Testis (tissue), 5 donors: ENCODE data around the gene S100P.

GRCh38 chr4:3467171-3467514 is 4.0 kb downstream of the DOK7 start:
- PRO-cap, 3 experiments: no peak in any of the 3 experiments
- RAMPAGE, long total RNA, 2 experiments: no peak in any of the 2 experiments
- RRBS: 64% methylated on average over 9 of the region's 14 CpGs

GRCh38 chr4:3486779-3487339 is 23.8 kb downstream of the DOK7 start:
- PRO-cap, 3 experiments: no peak in any of the 3 experiments
- RAMPAGE, long total RNA, 2 experiments: no peak in any of the 2 experiments
- RRBS: 75% methylated on average over 2 of the region's 14 CpGs

DNA sequence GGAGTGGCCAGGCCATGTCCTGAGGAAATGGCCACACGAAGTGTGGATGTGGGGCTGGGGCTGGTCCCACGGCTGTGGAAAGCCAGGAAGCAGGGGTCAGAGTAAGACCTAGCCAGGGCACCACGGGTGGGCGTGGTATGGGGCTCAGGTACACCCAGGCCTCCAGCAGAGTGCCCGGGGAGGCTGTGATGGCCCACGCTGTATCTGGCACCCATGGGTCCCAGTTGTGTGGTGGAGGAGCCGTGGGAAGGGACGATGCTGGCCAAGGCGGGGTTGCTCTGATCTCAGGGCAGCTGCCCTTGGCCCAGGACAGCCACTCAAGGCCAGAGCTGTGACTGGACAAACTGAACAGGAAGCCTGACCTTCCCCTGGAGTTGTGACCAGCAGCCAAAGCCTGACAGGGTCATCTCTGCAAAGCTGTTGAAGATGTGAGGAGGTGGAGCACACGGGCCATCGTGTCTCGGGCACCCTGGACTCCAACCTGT is 29.7 kb downstream of the LRPAP1 start:
- PRO-cap, 3 experiments: no peak in any of the 3 experiments
- RAMPAGE, long total RNA, 2 experiments: no peak in any of the 2 experiments
- RRBS: no CpG with 5 or more reads among the region's 12 CpGs

DNA sequence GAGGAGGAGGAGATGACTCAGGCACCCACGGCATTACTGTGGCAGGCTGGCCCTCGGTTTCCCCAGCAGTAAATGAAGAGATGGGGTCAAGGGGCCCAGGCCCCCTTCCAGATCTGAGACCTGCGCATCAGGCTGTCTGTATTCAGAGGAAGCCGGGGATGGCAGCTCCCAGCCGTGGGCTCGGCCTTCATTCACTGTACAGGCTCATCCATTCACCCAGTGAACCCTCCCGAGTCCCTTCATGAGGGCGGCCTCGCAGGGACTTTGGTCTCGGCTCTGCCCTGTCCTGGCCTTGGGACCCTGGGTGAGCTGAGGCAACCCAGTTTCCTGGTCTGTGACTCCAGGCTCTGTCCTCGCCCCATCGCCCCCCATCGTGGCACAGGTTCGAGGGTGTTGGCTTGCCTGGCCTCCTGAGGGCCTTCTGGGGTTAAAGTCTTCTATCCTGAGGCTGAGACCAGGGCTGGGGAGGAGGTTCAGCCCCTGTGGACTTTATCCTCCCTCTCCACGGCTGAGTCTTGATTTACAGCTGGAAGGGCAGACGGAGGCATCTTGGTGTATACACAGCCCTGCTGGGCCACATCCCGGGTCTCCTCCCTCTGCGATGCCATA is 44.2 kb upstream of the LRPAP1 start:
- PRO-cap, 3 experiments: no peak in any of the 3 experiments
- RAMPAGE, long total RNA, 2 experiments: no peak in any of the 2 experiments
- RRBS: 91% methylated on average over 2 of the region's 18 CpGs

DNA sequence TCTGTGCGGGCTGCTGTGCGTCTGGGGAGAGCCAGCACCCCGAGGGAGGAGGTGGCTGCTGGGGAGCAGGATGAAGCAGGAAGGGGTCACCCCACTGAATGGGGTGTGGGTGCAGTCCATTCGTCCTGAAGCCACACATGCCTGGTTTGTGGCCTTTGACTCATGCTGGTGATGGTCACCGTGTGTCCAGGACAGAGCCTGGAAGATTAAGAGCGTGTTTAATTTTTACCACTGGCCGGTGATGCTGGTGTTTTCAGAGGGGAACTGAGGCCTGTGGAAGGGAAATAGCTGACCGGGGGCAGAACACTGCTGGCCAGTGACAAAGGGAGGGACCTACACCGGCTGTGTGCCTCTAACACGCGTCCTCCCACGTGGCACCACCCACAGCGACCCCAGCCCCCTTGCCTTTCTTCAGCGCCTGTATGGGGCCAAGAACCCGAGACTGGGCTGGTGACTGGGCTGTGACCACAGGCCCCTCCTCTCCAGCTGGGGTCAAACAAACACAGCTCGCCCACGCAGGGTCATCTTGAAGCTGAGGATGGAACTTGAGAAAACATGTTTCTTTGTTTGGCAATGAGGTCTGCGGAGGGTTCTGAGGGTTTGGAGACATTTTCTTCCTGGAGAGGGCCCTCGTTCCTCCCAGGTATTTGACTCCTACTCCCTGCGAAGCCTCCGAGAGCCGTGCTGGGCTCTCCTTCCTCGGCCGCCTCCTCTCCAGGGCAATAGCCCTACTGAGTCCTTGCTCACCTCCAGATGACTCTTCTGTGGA is 99.6 kb upstream of the LRPAP1 start:
- PRO-cap, 3 experiments: no peak in any of the 3 experiments
- RAMPAGE, long total RNA, 2 experiments: no peak in any of the 2 experiments
- RRBS: 100% methylated on average over 1 of the region's 24 CpGs

- PRO-cap, 3 experiments: peak in 1 of 3 experiments; most common plus-strand start chr4:3710739 (in 1)
- RAMPAGE, long total RNA, 2 experiments: no peak in any of the 2 experiments
- RRBS: 88% methylated on average over 4 of the region's 38 CpGs
Observed at GRCh38 chr4:3709892-3711084, 55.9 kb upstream of the ADRA2C start.

DNA sequence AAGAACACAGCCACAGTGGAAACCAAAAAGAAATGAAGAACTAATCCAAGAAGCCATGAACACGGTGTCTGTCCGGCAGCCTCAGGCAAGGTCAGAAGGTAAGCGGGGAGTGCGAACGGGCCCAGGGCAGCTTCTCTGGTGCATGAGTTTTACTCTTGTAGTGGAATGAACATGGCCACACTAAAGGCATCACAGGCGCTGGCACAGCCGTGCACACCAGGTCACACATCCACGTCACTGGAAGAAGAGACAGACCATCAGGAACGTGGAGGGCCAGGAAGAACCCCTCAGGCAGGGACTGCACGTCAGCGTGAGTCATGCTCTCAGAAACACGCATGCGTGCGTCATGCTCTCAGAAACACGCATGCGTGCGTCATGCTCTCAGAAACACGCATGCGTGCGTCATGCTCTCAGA is 20.0 kb upstream of the ADRA2C start:
- PRO-cap, 3 experiments: peak in 1 of 3 experiments; most common minus-strand start position 312 of the sequence (in 1)
- RAMPAGE, long total RNA, 2 experiments: no peak in any of the 2 experiments
- RRBS: no CpG with 5 or more reads among the region's 20 CpGs

- PRO-cap, 3 experiments: no peak in any of the 3 experiments
- RAMPAGE, long total RNA, 2 experiments: no peak in any of the 2 experiments
- RRBS: no CpG with 5 or more reads among the region's 8 CpGs
Observed at GRCh38 chr4:3780145-3780705, 14.0 kb downstream of the ADRA2C start.

GRCh38 chr4:3827852-3828295 is 61.7 kb downstream of the ADRA2C start:
- PRO-cap, 3 experiments: peak in 3 of 3 experiments; most common plus-strand start chr4:3828159 (in 1); most common minus-strand start chr4:3827948 (in 2)
- RAMPAGE, long total RNA, 2 experiments: no peak in any of the 2 experiments
- RRBS: no CpG with 5 or more reads among the region's 14 CpGs

DNA sequence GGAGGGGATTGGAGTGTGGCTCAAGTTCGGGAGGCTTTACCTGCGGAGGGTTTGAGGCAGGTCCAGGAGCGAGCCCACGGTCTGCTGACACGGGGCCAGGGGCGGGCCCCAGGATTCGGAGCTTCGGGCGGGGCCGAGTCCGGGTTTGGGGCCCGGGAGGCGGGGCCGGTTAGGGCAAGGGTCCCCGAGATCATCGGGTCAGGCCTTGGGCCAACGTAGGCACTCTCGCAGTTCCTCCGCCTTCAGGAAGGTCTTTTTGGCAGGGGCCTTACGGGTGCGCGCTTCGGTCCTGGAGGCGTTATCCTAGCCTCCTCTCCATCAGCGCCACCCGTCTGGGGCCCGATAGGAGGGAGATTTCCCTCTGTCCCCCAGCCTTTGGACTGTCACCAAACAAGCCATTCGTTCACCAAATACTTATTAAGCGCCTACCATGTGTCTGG is 190.0 kb downstream of the ADRA2C start:
- PRO-cap, 3 experiments: no peak in any of the 3 experiments
- RAMPAGE, long total RNA, 2 experiments: no peak in any of the 2 experiments
- RRBS: no CpG with 5 or more reads among the region's 29 CpGs

DNA sequence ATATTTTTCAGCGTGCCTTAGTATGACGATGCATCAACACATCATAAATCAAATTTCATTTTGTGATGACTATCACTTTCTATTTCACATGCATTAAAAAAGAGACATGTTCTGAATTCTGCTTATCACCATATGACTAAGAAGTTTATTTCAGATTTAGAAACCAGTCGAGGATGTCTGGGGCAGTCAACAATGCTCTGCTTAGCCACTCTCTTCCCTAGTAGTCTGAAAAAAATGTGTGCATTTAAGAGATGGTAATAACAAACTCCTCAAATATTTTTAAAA is 49.3 kb downstream of the STX18 start:
- PRO-cap, 3 experiments: no peak in any of the 3 experiments
- RAMPAGE, long total RNA, 2 experiments: no peak in any of the 2 experiments
- RRBS: no CpG with 5 or more reads among the region's 3 CpGs

DNA sequence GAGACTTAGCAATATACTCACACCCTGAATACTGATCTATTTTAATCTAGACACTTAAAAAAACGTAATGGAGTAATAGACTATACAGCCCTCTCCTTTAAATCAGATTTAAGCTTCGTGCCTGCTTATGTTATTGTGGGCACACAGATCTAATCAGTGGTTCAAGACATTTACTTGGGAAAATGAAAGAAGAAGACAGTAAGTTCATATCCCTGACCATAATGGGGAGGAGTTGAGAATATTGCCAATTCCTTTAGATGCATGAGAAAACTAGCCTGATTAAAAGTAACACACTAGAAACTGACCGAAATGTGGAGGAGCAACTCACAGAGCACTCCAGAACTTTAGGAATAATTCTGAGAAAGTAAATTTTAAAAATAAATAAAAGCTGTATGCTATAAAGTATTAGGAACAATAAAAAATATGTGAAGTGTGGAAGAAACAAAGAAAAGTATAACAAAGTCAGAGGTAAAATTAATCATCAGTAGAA is 19.5 kb downstream of the STX18 start:
- PRO-cap, 3 experiments: no peak in any of the 3 experiments
- RAMPAGE, long total RNA, 2 experiments: no peak in any of the 2 experiments
- RRBS: no CpG with 5 or more reads among the region's 3 CpGs

- PRO-cap, 3 experiments: no peak in any of the 3 experiments
- RAMPAGE, long total RNA, 2 experiments: no peak in any of the 2 experiments
- RRBS: no CpG with 5 or more reads among the region's 8 CpGs
Observed at GRCh38 chr4:4672974-4673203, 131.0 kb upstream of the STX18 start.

DNA sequence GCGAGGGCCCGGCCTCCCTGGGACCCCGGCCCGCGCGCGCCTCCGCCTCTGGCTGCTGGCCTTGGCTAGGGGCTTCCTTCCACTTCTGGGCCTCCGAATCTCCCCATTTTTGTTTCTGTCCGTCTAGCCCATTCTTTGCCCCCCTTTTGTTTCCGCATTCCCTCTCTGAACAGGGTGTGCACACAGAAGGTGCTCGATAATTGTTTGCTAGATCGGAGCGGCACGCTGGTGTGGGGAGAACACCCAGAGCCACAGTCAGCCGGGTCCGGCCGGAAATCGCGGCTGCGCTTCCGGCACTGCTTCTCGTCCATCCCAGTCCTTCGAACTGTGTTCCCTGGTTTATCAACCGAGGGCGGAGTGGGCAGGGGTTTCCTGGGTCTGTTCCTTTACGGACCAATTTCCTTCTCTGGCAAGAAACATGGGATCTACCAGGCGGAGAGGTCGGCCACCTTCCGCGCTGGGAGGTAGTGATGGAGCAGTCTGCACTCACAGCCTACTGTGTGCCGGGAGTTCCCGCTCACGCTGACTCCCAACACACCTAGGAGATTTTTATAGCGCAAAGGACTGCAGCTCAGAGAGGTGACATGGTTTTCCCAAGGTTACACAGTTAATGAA is 6.6 kb downstream of the MSX1 start:
- PRO-cap, 3 experiments: no peak in any of the 3 experiments
- RAMPAGE, long total RNA, 2 experiments: no peak in any of the 2 experiments
- RRBS: no CpG with 5 or more reads among the region's 35 CpGs

GRCh38 chr4:5050619-5050818 is 761 bp upstream of the STK32B start:
- PRO-cap, 3 experiments: no peak in any of the 3 experiments
- RAMPAGE, long total RNA, 2 experiments: no peak in any of the 2 experiments
- RRBS: no CpG with 5 or more reads among the region's 15 CpGs

GRCh38 chr4:5811444-5812535 is 81.1 kb downstream of the CRMP1 start:
- PRO-cap, 3 experiments: no peak in any of the 3 experiments
- RAMPAGE, long total RNA, 2 experiments: no peak in any of the 2 experiments
- RRBS: 90% methylated on average over 1 of the region's 11 CpGs

- PRO-cap, 3 experiments: peak in 1 of 3 experiments; most common minus-strand start chr4:6270752 (in 1)
- RAMPAGE, long total RNA, 2 experiments: start-site peak on the plus strand in 2 of 2 experiments, at chr4:6270375-6270555 at its widest, 38 to 46 reads per replicate
- RRBS: 1% methylated on average over 30 of the region's 57 CpGs
Observed at GRCh38 chr4:6270169-6271007, 738 bp downstream of the WFS1 start.

DNA sequence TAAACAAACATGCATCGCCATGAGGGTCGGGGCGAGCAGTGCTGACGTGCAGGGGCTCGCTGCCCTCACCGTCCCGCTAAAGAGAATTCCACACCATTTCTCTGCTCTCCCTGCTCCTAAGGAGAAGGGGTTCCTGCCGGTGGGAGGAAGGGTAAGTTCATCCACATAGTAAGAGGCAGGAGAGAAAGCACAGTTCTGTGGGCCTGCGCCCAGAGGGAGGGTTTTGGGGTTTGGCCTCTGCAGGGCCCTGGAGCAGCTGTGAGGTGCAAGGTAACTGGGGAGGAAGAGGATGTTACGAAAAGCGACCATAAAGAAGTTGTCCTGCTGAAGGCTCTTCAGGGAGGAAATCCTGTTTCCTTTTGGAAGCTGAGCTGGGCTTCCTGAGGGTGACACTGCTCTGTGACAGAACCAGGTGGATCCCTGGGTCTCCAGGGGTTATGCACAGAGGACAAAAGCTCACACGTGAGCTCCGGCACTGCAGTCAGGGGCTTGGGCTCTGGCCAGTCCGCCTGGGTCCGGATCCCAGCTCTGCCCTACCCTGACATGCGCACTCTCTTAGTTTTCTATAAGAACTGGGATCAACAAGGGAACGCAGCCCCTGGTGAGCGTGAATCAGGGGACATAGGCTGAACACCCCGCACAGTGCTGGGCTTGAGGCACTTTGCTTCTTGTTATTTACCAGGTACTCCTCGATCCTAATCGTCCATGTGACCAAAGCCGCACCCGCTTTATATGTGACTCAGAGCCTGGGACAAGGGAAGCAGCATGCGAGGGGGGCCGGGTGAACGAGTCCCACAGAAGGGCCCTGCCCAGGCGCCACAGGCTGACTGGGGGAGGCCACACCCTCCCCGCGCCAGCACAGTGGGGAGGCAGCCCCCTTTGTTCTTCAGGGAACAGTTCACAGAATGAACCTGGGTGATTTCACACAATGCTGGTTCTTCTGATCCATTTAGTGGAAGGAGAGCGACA is 55.3 kb downstream of the WFS1 start:
- PRO-cap, 3 experiments: no peak in any of the 3 experiments
- RAMPAGE, long total RNA, 2 experiments: no peak in any of the 2 experiments
- RRBS: 30% methylated on average over 3 of the region's 30 CpGs

DNA sequence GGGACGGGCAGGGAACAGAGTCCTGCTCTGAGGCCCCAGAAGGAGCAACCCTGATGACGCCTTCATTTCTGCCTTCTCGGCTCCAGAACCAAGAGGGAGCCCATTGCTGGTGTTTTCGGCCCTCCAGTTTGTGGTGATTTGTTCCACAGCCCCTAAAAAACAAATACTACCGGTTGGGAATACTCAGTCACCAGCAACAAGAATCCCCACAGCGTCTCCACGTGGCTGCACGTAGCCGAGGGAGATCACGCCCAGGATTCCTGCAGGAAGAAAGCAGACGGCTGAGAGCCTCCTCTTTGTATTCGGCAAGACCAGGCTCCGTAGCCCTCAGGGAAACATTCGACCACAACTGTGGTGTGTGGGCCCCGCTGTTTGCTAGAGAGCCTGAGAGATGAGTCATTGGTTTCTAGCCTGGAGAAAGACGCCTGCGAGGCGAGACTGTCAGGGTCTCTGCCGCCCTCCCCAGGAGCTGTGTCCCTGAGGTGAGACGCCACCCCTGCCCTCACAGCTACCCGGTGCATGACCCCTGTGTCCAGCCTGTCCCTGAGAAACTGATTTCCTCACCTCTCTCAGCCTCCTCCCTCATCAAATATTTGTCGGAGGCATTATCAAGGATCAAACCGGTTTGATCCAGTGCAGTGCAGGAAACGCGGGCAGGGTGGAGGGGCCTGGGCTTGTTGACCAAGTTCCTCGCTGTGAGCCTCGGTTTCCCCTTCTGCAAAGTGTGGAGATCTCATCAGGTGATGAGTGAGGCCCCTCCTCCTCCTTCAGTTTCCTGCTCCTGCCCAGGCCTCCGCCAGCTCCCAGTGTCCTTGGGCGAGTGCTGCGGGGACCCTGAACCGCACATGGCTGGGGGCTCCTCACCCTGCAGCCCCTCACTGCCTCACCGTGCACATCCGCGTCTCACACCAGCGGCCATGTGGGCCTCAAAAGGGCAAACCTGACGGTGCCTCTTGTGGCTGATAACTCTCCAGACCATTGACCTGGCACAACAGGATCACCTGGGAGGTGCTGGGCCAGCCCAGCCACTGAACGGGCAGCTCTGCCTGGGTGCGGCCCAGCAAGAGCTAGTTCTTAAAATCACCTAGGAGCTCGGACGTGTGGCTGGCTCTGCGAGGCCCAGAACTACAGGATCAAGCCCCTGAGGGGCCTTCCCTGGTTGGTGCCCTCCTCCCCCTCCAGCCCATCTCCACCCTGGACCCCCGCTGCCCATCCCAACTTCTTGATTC is 4.5 kb upstream of the S100P start:
- PRO-cap, 3 experiments: no peak in any of the 3 experiments
- RAMPAGE, long total RNA, 2 experiments: no peak in any of the 2 experiments
- RRBS: 26% methylated on average over 3 of the region's 42 CpGs

DNA sequence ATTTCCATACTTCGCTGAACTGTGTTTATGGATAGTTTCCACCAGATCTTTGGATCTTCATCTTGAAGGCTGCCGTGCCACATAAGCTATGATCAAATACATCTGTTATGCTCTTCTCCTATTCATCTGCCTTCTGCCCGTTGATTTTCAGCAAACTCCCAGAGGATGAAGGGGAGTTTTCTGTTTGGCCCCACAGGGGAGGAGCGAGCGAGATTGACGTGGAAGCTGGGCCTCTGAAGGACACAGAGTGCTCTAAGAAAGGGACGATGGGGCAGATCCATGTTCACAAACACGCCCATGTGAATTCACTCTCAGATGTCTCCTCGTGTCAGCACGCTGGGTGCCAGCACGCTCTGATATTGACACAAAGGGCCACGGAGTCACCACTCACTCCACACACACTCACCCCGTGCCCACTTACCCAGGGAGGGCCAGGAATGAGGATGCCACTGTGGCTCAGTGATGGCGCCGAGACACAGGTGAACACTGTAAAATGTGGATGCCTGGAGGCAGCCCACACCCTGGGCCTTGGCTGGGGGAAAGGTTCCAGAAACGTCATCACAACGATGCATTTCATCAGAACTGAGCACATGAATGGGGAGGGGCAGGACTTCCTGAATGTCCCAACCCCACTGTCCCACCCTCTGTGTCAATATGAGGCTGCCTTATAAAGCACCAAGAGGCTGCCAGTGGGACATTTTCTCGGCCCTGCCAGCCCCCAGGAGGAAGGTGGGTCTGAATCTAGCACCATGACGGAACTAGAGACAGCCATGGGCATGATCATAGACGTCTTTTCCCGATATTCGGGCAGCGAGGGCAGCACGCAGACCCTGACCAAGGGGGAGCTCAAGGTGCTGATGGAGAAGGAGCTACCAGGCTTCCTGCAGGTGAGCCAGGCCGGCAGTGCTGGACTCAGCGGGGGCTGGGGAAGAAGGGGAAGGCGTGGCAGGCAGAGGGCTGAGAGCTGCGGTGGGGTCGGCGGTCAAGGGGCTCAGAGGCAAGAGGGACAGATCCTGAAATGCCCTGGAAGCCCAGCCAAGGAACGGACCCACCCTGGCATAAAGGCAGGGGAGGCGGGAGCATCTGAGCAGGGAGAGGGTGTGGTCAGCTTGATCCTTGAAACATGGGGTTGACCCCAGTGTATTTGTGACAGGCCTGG is at the start of gene S100P:
S100P (plus strand) TSS at position 695 of the 1,159 bp plus-strand sequence.
- PRO-cap, 3 experiments: no peak in any of the 3 experiments
- RAMPAGE, long total RNA, 2 experiments: no peak in any of the 2 experiments
- RRBS: no CpG with 5 or more reads among the region's 32 CpGs